Mesenchymal stem cell of adipose (primary cell): ENCODE results near the genes BTBD9, SAYSD1, TSPO2, TREML2 and MDFI.

DNA sequence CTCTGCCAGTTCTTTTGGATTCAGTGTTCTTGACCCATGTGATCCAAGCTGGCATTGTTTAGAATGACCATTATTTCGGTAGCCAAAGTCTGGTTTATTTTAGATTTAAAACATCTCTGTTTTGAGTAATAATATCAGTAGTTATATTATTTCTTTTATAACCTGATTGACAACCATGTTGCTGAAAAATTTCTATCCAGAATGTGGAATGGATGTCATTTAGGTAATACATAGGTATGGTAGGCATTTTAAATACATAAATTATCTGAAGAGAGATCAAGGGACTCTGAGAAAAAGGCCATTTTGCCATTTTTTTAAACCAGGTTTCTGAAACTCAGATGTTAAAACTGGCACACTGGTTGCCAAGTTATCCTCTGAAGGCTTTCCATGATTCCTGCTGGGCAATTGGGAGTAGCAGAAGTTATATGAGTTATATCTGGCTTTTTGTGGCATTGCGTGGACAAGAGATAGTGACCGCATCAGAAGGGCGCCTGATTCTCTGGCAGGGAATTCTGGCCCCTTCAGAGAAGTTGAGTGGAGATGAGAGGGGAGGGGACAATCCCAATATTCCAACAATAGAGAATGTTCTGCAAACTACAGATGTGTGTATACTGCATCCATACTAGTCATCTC is 107.5 kb downstream of the ZFAND3 start:
- CAGE, long polyA plus RNA, result no peak

DNA sequence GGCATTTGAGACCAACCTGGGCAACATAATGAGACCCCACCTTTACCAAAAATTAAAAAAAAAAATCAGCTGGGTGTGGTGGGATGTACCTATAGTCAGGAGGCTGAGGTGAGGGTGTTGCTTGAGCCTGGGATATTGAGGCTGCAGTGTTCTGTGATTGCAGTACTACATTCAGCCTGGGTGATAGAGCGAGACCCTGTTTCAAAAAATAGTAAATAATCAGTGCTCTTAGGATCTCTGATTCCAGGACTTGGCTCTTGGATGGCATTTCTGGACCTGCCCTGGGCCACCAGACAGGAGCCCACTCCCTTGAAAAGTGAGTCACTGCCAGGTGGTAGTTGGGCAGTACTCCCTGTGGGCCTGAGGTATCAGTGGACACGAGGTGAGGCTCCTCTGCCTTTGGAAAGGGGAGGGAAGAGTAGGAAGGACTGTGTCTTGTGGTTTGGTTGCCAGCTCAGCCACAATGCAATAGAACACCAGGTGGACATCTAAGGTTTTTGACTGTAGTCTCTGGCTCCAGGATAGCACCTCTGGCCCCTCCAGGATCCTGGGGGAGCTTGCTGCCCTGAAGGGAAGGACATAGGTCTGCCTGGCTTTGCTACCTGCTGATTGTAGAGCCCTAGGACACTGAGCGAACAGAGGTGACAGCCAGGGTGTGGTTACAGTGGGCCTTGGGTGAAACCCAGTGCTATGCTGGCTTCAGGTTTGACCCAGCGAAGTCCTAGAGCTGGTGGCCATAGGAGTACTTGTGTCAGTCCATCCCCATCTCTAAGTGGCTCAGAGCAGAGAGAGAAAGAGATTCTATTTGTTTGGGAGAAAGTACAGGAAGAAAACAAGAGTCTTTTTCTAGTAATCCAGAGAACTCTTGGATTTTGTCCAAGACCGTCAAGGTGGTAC is 141.6 kb downstream of the ZFAND3 start:
- CAGE, long polyA plus RNA, result no peak

GRCh38 chr6:38368610-38369548 is 270.9 kb downstream of the BTBD9 start:
- CAGE, long polyA plus RNA, result no peak

GRCh38 chr6:38430965-38431424 is 208.7 kb downstream of the BTBD9 start:
- CAGE, long polyA plus RNA, result no peak

DNA sequence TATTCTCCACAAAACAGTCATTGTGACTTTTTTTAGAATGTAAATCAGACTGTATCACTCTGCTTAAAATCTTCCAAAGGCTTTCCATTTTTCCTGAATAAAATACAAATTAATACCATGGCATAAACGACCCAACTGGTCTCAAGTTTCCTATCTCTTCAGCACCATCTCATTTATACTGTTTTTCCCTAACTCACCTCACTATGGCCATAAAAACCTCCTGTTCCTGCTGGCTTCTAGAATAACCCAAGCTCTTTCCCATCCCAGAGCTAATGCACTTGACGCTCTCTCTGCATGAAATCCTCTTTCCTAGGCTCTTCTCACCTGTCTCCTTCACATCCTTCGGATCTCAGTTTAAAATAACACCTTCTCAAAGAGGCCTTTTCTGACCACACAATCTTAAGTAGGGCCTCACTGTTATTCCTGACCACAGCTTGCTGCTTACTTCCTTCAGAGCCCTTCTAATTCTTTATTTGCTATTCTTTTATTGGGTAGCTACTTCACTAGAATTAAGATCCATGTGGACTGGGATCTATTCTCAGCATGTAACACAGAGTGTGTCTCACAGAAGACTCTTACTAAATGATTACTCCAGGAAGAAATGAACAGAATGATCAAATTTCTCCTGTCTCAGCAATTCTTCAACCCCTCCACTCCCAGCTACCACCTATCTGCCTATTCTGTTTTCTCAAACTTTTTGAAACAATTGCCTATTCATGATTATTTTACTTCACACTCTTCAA is 132.8 kb downstream of the BTBD9 start:
- CAGE, long polyA plus RNA, result no peak

DNA sequence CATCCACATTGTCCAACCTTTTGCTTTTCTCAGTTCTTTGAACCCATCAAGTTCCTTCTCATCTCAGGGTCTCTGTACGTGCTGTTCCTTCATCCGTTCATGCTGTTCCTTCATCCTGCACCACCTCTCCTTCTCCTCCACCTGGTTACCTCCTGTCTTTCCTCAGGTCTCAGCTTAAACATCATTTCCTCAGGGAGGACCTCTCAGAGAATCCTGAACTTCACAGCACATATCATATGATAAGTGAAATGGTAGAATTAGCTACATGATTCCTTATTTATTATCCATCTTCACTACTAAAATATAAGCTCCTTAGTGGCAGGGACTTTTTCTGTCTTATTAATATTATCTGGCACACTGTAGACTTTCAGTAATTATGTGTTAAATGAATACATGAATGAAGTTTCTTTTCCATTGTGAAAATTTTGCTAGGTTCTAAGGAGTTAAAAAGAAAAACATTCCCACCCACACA is 92.1 kb downstream of the BTBD9 start:
- CAGE, long polyA plus RNA, result no peak

- CAGE, long polyA plus RNA, result no peak
These were observed at the start of gene BTBD9 for GRCh38 chr6:38639444-38640512. Gene BTBD9 (minus strand): TSS chr6:38639929.

GRCh38 chr6:39114224-39115357 is at the start of gene SAYSD1:
Gene SAYSD1 (minus strand): TSS chr6:39115186.
- CAGE, long polyA plus RNA, result no peak

- CAGE, long polyA plus RNA, result no peak
These were observed 33.9 kb downstream of the KCNK17 start for GRCh38 chr6:39280119-39280866.

GRCh38 chr6:39823108-39823919 is 31.1 kb downstream of the DAAM2 start:
- CAGE, long polyA plus RNA, result no peak

DNA sequence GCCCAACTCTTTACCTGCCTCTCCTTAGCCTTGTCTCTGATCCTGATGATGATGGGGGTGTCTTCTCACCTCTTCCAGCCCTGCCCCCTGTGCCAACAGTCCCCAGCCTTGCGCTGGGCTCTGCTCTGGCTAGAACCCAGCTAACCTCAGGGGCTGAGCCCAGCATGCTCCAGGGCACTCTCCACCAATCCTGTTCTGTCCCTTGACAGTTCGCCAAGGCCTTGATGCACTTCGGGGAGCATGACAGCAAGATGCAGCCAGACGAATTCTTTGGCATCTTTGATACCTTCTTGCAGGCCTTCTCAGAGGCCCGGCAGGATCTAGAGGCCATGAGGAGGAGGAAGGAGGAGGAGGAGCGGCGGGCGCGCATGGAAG is 33.2 kb downstream of the MOCS1 start:
- CAGE, long polyA plus RNA, result no peak

GRCh38 chr6:39979411-39979779 is 45.1 kb upstream of the MOCS1 start:
- CAGE, long polyA plus RNA, result no peak

DNA sequence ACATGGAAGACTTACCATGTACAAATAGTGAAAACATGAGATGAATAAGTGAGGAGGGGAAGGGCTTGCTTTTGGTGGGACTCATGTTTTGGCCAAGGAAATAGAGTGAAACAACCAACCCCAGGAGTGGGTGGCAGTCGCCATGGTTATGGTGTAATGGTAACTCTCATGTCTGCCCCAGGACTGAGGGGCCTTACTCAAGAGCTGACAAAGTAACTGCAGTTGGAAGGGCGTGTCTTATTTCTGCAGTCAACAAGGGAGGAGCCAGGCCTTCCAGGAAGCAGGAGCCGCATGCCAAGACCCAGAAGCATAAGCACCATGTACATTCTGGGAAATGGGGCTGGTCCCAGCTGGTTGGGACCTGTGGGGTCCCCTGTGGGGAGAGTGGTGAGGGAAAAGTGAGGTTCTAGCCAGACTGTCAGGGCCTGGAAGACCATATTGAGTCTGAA is 108.4 kb downstream of the UNC5CL start:
- CAGE, long polyA plus RNA, result no peak

- CAGE, long polyA plus RNA, result no peak
These were observed at the start of gene TSPO2 for GRCh38 chr6:41042047-41042619. Gene TSPO2 (plus strand): TSS chr6:41042467.

DNA sequence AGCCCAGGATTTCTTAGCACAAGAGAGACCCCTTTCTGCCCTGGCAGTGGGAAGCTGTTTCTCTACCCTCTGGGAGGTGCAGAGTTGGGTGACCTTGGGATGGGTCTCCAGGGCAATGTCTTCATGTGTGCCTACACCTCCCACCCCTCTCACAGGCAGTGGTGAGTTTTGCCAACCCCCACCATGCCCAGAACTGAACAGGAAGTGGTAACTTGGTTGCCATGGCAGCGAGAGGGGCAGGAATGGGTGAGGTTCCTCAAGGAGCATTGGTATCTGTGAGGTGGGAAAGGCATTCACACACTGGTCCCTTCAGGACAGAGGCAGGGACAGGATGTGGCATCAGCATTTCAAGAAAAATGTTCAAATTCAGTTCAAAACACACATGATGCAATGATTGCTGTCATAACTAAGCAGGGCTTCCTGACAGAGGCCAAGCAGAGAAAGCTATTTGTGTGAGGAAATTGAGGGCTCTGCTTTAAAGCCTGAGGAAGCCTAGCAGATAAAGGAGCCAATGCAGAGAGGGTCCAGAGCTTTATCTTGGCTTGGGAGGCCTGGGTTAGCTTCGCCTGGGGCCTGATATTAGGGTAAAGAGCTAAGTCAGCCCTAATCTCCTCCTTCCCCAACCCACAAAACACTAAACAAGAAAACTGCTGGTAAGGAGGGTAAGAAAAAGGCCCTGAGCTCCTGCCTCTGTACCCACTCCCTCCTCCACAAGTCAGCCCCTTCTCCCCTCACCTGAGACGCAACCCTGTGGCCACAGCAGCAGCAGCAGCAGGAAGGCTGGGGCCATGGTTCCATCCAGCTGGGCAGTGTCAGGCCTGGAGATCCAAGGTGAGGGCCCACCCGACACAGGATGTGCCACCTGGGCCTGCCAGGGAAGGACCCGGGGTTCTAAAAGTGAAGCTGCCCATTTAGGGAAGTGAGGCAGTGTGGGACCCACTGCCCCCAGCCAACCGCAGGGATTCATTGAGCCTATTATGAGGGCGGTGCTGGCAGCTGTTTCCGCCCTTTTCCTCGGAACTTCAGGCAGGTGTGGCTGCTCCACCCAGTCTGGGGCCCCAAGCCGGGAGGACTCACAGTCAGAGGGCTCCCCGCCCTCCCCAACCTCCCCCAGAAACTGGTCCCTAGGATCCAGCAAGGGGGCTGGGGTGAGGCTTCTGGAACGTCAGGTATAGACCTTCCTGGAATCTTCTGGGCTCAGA is at the start of gene TREML2:
TSS of gene TREML2 (minus strand) at position 931 of the 1,202 bp plus-strand sequence.
- CAGE, long polyA plus RNA, result no peak

DNA sequence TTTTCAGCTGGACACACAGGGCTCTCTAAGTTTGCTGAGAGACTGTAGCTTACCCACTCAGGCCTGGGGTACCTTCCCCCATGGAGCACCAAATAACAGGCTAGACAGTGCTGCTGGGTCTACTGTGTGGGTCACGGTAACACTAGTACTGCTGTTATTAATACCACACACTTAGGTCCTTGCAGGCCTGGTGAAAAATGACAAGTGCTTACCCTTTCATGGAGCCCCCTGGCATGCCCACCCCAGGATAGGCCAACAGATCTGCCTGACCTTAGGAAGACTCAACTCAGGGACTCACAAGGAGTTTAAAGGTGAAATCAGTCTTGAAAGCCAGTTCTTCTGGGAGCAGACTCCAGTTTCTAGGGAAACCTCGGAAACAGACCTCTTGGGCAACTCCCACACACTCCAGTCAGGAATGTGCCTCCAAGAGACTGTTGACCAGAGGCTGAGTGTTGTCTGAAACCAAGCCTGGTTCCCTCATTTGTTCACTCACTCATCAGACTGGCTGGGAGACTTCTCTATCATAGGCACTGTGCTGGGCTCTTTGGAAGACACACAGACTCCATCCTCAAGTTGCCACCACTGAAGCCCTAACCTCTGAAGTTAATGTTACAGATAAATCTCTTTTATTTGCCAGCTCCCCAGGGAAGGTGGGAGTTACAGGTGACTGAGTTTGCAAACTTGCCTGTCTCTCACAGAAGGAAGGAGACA is 1.8 kb downstream of the TREM1 start:
- CAGE, long polyA plus RNA, result no peak

GRCh38 chr6:41427326-41427781 is 91.9 kb downstream of the NCR2 start:
- CAGE, long polyA plus RNA, result no peak

DNA sequence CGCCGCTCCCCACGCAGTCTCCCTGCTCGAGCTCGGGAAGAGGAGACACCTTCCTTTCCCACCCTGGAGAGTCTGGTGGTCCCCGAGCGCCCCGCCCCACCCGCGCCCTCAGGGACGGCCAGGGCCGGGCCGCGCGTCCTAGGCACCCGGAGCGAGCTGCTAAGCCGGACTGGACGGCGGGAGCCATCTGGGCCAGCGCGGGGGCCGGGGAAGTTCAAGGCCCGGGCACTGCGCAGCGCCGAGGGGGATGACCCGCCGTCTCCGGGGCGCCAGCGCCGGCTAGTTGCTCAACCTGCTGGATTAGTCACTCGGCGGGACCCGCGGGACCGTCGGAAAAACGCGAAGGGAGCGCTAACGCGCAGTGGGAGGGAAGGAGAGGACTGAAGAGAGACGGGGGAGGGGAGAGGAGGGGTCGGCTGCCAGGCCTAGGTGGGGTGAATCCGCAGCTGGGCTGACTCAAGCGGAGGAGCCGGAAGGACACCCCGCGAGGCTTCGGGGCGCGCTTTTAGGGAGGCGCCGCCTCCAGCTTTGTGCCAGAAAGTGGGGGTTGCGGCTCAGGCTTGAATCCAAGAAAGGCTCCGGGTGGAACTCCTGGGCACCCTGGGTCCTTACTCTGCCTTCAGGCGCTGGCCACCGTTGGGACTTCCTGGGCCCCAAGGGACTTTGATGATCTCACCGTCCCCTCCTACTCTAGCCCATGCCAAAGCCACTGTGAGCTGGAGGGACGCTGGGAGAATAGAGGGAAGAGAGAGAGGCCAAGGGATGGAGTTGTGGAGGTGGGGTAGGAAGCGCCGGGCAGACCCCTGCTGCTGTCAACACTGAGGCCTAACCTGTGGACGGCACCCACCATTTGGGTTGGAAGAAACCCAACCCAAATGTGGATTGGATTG is 75.6 kb upstream of the FOXP4 start:
- CAGE, long polyA plus RNA, result no peak

GRCh38 chr6:41527896-41528588 is 18.1 kb upstream of the FOXP4 start:
- CAGE, long polyA plus RNA, result no peak

GRCh38 chr6:41638069-41638942 is at the start of gene MDFI:
Gene MDFI (plus strand): TSS chr6:41638468.
- CAGE, long polyA plus RNA, result no peak